Progenitor cell of endocrine pancreas (in vitro differentiated cells): ENCODE results near the gene MED14.

DNA sequence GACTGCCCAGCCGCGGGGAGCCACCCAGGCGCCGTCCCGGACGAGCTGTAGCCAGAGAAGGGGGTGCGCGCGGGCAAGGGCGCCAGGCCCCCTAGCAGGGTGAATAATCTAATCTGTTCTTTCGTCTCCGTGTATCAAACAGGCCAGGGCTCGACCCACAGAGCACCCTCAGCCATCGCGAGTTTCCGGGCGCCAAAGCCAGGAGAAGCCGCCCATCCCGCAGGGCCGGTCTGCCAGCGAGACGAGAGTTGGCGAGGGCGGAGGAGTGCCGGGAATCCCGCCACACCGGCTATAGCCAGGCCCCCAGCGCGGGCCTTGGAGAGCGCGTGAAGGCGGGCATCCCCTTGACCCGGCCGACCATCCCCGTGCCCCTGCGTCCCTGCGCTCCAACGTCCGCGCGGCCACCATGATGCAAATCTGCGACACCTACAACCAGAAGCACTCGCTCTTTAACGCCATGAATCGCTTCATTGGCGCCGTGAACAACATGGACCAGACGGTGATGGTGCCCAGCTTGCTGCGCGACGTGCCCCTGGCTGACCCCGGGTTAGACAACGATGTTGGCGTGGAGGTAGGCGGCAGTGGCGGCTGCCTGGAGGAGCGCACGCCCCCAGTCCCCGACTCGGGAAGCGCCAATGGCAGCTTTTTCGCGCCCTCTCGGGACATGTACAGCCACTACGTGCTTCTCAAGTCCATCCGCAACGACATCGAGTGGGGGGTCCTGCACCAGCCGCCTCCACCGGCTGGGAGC, 3.5 kb downstream of the MID1IP1 start:
- PRO-cap = no peak

DNA sequence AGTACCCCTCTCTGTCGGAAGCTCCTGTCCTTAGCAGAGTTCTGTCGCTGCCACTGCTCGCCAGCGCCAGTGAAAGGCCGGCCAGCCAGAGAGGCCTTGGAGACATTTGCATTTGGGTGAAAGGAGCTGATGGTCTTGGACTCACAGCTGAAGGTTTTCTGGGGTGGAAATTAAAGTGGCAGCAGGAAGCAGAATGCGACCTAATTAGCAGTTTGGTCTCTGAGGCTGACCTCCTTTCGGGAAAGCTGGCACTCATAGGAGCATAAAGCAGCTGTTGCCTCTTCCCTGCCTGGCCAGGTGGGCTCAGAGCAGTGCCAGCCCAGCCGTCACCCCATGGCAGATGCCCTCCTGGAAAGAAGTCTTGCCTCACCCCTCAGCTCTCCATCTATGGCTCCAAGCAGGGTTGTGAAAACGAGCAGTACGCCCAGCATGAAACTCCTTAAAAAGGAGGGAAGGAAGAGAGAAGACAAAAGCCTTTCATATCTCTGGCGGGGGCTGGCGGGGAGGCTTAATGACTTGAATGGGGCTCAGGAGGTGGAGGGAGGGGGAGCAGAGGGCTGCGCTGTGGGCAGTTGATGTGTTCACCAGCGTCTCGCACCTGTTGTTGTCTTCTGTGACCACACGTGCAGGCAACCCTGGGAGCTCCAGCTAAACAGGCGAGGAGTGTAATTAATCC, 263.9 kb downstream of the MID1IP1 start:
- PRO-cap = no peak

DNA sequence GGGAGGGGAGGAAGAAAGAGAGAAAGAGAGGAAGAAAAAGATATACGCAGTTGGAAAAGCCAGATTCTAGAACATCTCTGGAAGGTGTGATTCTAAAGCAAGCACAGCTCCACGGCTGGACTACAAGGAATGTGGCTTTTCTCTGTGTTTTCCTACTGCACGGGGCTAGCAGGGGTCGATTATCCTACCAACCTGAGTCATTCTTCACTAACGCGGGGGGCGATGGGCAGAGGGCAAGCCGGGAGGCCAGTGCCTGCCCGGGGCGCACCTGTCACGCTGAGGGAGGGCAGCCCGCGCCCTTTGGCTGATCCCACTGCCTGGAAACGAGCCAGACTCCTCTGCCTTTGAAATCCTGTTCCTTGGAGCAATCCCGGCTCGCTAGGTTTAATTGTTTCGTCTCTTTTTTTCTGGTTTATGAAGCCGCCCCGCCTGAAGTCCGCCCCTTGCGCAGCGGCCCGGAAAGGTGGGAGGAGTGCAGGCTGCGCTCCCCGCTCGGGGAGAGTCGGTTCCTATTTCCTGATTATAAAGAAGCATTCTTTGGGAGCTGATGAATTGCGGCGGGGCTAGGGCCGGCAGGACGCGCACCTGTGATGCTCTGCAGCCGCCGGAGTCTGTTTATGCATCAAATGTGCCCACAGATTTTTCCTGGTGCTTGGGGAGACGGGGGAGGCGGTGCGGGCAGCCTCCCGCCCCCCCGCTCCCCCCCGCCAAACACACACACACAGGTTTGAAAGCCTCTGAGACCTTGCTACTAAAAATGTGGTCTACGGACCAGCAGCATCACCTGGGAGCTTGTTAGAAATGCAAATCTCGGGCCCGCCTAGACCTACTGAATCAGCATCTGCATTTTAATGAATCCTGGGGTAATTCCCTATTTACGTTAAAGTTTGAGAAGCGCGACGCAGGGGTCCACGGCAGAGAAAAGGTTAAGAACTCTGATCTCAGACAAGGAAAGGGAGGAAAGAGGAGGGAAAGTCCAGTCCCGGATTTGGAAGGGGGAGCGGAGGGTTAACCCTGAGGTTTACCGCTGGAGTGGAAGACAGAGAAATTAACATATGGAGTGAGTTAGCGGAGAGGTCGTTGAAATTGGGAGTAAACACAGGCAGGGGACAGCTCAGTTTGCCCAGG, 484.1 kb downstream of the BCOR start:
- PRO-cap = unidirectional peak, plus-strand start at position 207 of the sequence; unidirectional peak, plus-strand start at position 547 of the sequence

GRCh38 chrX:39645023-39645408, 452.7 kb downstream of the BCOR start:
- PRO-cap = no peak

- PRO-cap = no peak
Observed at GRCh38 chrX:39771789-39773030, 325.5 kb downstream of the BCOR start.

GRCh38 chrX:39808134-39808909, 289.4 kb downstream of the BCOR start:
- PRO-cap = no peak

GRCh38 chrX:40072781-40073976, 24.6 kb downstream of the BCOR start:
- PRO-cap = no peak

DNA sequence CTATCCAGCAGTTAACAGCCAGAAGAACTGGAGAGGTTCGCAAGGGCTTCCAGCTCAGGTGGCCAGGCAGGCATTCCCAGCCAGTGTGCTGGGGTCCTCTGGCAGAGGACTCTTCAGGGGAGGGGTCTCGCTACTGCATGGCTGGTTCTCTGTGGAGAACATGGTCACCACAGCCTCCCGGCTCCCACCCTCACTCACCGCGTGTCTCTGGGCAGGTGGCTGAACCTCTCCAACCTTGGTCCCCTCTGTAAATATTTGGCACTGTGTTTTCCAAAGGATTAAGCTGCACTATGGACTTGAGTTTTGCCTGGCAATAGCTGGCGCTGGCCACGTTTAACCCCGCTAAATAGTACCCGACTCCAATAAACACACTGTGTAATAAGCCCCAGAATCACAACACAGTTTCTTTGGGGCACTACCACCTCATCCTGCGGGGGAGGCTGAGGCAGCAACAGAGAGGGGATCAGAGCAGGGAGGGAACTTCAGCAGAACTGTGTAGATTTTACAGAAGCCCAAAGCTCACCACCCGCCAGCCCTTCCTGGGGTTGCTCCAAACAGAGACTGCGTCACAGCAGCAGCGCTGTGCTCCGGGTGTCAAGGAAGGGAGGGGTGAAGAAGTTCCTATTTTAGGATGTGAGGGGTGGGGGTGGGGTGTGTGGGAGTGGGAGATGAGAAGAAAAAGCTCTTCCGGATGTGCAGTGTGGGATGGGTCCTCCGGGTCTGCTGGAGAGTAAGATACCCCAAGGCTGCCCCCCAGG, 15.1 kb downstream of the BCOR start:
- PRO-cap = no peak

DNA sequence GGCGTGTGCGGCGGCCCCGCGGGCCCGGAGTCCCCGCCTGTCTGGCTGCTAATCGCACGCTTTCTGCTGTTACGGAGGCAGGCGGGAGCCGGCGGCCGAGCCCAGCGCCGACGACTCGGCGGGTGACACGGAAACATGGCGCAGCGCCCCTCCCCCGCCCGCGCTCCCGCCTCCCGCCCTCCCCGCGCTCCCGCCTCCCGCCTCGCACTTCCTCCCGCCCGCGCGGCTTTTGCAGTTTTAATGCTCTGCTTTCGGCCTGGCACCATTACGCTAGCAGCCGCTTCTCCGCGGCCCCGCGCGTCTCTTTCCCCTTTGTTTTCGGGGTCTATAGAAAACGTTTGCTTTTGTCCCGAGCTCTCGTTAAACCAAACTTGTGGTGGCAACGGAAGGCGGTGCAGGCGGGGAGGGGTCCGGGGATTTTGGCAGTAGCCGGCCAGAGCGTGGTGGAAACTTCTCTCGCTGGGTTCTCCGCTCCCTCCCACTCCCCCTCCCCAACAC, 8.7 kb upstream of the BCOR start:
- PRO-cap = bidirectional peak, plus-strand start at position 55 of the sequence, minus-strand start at position 71 of the sequence

DNA sequence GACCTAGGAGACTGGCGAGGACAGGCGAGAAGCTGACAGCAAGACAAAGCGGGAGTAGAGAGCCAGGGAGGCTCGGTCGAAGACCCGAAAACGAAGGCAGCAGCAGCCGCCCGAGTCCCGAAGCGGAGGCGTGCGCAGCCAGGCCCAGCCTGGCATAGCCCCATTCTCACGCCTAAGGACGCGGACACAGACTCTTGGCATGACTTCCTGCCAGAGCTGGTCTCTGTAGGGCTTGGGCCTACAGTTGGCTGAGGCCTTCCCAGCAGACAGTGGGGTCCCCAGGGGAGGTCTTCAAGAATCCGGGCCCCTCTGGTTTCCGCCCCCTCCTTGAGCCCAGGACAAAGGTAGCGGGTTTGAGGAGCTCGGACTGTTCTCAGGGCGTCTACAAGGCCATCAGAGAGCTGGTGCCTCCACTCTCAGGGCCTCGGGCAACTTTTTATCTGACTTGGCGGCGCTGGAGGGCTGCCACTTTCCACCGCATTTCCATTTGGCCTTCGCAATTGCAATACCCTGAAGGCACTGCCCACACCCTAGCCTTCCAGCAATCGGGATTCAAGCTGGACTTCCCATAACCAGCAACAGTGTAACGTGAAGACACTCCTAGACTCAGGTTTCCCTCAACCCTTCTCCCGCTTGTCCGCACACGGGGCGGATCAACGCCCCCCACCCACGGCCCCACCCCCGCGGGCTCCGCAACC, 50.0 kb upstream of the BCOR start:
- PRO-cap = no peak

DNA sequence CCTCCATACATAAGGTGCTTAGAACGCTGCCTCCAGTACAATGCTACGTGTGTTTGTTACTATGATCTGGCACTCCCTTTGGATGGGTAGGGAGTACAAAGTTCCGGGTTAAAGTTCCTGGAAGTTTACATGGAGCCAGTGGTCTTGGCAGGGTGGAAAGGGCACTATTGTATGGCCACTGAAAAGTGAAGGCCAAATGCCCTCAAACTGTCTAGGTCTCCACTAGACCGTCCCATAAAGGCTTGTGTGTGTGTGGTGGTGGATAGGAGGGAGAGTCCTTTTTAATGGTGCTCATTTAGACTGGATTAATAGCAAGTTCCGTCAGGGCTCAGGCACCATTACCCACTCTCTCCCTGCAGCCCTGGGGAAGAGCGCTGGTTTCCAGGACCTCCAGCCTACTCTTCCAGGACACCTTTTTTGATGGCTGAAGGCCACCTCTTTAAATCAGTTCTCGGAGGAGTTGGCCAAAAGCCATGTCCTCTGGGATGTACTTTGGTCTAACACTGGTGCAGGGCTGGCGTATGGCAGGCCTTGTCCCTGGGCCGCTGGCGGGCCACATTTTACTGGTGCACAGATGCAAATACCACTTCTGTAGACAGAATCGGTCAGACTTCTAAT, 75.7 kb upstream of the BCOR start:
- PRO-cap = no peak

DNA sequence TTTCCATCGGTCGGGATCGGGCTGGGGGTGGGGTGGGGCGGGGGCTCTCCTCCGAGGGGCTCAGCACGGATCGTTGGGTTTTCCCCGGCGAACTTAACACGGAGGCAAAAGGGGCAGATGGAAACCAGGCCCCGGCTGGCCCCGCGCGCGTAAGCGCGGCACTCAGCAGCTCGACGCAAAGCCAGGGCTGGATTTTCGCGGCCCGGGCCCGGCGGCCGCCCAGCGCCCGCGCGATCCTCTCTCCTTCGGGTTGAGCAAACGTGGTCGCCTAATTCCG, 77.3 kb upstream of the BCOR start:
- PRO-cap = no peak

DNA sequence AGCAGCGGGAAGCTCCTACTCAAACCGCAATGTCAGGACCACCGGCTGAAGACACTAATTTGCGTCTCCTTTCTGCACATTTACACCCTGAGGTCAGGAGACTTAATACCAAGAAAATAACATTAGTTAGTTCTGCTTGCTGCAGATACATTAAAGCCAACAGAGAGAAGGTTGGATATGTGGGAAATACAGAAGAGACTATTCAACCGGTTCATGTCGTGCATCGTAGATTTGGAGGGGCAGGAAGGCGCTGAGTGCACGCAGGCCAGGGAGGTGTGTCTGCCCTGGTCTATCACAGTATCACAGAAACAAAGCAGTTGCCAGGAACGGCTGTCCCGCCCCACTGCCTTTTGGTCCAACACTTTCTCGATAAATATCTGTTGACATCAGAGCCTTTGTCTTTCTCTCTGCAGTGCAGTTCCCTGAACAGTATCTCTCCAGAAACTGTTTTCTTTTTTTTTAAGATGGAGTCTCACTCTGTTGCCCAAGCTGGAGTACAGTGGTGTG, 151.0 kb upstream of the BCOR start:
- PRO-cap = no peak

DNA sequence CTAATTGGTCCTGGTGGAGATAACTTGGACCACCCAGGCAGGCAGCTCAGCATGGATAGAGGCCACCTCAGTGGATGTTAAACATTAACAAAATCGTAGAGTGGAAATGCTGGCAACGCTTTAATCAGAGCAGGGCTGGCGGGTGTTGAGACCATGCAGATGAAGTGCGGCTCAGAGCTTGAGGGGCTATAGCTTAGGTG, 178.0 kb upstream of the ATP6AP2 start:
- PRO-cap = unidirectional peak, plus-strand start at position 127 of the sequence

DNA sequence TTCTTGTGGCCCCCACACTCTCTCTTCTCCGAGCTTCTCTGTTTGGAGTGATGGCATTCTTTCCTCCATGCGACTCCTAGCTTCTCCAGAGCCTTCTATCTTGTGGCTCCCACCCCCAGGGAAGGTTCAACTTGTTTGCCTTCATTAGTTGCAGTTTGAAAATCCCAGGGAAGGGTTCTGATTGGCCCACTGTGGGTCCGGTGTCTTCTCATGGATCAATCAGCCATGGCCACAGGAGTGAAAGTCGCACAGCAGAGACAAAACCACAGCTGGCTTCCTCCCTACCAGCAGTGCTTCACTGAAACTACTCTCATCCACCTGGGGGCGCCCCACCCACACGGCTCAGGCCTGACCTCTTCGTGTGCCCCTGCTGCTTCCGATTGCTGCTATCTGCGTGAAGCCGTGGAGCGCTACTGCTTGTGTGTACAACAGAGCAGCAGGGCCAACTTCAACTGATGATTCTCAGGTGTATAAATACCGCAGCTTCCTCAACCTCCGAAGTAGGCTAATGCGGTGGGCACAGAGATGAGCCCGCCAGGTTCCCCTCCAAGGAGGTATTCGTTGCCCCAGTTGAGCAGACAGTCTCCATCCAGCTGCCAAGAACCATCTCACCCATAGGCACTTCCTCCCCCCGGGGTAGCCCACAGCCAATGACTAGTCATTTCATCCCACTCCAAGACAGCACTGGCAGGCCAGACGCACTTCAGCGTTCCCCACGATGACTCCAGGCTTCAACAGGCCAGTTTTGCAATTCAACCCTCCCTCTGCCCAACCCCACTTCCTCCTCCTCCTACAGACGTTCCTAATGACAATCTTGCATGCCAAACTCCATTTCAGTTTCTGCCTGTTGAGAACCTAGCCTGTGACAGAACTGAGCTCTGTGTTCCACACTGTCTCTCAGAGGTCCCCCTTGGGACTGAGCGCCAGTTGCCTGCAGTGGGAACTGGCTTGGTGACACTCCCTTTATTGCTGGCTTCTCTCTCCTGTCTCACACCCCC, 41.4 kb upstream of the ATP6AP2 start:
- PRO-cap = no peak

DNA sequence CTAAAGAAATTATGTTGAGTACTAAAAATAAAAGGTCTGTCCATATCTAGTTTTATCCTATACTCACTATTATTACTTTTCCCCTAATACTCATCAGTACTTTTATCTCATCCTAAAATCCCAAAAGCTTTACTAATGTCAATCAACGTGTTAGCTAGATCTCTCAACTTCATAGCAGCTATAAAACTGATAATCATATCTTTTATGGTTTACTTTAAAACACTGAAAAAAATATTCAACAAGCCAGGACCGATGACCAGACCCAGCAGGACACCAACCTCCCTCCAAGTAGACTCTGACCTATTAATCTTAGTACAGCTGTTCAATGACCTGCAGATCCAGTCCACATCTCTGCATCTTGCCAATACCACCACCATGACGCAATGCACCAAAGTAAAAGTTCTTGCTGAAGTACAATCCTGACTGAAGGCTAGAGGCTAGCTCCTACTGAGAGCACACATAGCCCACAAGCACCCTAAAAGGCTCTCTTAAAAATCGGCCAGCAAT, 7.8 kb downstream of the MED14 start:
- PRO-cap = no peak

DNA sequence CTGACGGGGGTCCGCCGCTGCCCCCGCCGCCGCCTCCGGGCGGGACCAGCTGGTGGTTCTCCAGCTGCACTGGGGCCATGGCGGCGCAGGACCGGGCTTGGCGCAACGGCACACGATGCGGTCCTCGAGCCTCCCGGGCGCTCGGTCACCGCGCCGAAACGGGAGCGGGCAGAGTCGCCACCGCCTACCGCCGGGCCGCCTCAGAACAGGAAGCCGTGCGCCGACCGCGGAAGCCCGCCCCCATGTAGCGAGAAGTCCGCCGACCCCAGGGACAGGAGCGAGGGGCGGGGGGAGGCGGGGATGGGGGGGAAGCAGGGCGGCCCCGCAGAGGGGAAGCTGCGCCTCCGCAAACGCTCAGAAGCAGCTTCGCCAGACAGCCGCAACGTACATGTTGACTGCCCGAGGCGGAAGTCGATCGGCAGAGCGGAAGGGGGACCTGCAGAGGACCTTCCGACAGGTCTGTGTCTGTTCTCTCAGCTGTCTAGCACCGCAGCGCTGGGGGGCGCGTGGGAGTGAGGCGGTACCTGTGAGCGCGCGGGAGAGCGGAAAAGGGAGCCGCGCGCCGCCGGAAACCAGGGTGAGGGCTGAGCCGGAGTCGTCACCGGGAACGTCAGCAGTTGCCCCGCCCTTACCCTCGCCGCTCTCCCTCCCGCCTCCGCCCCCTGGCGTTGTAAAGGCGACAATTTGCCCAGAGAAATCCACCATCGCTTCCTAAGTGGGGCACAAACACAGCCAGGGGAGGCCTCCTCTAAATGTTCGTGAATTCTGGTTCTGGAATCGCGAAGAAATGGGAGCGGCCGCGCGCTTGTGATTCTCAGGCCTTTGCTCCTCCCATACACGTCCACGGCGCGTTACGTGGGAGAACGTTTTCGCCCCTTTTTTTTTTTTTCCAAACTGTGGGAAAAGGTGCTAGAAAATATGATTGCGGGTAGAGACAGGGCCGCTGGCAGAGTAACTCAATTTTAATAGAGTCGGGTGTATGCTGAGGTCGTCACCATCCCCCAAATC, at the start of gene MED14:
Gene MED14 (minus strand): TSS at position 209 of the 1,008 bp plus-strand sequence.
- PRO-cap = bidirectional peak, plus-strand start at position 357 of the sequence, minus-strand start at position 246 of the sequence; bidirectional peak, plus-strand start at position 701 of the sequence, minus-strand start at position 551 of the sequence

- PRO-cap = no peak
Observed at GRCh38 chrX:40755244-40755999, 20.1 kb upstream of the MED14 start.

- PRO-cap = no peak
Observed at GRCh38 chrX:40845008-40845615, 109.8 kb upstream of the MED14 start.

DNA sequence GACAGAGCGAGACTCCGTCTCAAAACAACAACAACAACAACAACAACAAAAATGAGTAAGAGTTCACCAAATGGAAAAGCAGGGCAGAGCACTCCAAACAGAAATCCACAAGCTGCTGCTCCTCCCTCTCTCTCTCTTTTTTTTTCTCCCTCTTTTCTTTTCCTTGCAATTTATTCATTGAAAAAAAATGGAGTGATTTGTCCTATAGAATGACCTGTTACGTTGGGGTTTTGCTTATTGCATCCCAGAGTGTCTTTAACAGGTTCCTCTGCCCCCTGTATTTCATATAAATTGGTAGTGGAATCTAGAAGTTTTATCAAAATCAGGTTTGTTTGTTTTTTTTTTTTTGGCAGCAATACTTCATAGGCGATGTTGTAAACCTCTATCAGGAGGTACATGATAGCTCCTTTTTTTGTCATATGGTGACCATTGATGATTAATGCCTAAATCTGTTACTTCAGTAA, 64.9 kb upstream of the USP9X start:
- PRO-cap = no peak